AG09309 (cell line): ENCODE measurements around a stretch of chr2.

- RRBS: no CpG with 5 or more reads among the region's 5 CpGs
Observed at GRCh38 chr2:223997930-223998428, 40.7 kb downstream of the MRPL44 start.

GRCh38 chr2:224211644-224212176 lies 172.6 kb upstream of the SERPINE2 start:
- RRBS: no CpG with 5 or more reads among the region's 5 CpGs

GRCh38 chr2:224399667-224400132 lies 2.2 kb downstream of the FAM124B start:
- RRBS: no CpG with 5 or more reads among the region's 3 CpGs

DNA sequence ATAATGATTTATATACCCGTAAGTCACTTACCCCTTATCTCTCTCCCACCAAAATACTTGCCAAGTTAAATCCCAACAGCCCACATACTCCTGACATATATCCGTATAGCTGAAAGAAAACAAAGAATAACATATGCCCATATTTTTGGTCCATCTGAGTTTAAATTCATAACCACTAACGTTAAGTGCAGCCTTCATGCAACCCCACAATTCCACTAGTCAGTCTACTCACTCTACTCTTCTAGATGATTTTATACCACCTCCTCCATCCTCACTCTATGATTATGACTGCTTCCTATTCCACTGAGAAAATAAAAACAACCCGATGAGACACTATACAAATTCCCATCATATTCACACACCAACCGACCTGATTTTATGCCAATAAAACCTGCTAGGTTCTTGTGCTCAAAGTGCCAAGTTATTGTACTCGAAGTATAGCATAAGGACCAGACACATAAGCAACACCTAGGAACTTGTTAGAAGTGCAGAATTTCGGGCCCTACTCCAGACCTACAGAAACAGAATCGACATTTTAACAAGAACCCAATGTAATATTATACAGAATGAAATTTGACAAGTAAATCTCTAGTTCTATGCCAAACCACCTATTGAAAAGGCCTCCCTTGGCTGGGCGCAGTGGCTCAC lies 26.9 kb downstream of the CUL3 start:
- RRBS: no CpG with 5 or more reads among the region's 9 CpGs

DNA sequence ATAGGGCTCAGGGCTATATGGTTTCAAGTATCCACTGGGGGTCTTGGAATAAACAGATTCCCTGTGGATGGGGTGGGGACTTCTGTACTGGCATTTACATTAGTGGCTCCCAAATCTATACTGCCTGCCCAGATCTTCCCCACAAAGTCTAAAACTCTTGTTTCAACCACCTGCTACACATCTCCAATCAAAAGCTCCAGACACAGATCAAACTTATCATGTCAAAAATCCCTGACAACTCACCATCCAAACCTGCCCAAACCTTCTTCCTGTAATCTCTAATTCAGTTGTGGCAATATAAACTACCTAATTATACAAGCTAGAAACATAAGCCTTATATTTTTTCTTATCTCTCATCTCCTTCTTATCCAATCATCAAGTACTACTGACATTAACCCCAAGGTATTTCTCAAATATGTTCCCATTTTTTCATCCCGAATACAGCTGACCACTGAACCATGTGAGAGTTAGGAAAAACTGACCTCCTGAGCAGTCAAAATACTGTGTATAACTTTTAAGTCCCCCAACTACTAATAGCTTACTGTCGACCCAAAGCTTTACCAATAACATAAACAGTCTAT lies 20.5 kb downstream of the CUL3 start:
- RRBS: no CpG with 5 or more reads among the region's 2 CpGs

DNA sequence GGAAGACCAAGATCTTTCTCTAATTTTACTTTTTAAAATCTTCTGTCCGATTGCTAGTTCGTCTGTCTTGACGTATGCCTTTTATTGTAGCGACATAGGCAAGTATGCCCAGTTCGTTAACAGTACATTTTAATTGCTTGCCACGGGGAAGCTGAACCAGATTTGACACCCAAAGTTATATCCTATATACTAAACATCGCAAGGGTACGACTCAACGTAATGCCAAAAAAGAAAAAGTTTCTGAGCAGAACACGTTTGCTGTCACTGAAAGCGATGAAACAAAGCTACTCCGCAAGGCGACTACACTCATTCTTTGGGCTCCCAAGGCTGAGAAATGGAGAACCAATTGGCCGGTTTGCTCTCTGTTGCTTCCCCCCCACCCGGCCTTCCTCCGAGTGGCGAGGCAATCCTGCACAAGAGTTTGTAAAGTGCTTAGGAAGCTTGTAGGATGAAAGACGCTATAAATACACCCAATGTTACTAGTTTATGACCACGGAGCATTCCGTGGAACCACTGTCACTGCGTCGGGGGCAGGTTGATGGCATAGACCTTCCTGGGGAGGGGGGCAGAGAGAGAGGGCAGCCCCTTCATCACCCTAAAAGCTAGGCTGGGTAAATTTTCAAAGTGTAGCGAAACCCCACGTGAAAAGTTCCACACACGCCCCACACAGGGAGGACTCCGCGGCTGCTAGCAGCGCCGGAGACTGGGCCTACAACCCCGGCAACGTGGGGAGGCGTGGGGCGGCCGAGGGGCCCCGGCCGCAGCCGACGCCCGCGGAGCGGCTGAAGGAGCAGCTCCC lies 1.1 kb downstream of the CUL3 start:
- RRBS: 2% methylated on average over 12 of the region's 41 CpGs

DNA sequence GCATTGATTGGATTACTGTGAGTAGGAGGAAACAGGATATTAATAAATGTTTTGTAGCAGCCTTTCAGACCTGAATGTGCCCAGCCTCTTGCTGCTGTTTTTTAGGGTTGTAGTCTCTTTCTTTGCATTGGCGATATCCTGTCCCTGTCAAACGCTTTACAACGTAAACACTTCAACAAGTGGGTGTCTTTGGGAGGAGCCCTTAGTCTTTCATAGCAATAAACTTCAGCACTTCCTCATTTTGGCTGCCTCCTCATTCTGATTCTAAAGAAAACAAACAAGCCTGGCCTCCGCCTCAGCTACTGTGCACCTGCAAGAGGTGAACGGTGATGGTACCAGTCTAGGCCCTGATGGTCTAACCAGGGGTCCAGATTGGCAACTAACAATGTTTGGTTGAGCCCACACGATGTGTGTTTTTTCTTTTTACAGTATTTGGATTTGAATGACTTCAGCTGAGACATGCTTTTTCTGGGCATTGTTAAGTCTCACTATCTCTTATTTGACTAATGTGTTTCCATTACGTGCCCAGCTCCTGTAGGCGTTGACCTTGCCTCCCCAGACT lies 53.1 kb upstream of the CUL3 start:
- RRBS: no CpG with 5 or more reads among the region's 8 CpGs

GRCh38 chr2:224656484-224656789 lies 59.7 kb downstream of the CCDC195 start:
- RRBS: no CpG with 5 or more reads among the region's 4 CpGs

DNA sequence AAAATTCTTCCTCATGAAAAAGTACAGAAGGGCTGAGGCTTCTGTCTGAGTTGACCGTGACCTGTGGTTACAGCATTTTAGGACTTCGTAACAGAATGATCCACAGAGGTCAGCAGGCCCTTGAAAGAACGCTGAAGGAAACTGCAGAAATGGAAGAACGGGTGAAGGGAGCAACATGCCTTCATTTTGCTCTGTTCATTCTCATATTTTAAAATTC lies 80.7 kb upstream of the CCDC195 start:
- RRBS: no CpG with 5 or more reads among the region's 4 CpGs

DNA sequence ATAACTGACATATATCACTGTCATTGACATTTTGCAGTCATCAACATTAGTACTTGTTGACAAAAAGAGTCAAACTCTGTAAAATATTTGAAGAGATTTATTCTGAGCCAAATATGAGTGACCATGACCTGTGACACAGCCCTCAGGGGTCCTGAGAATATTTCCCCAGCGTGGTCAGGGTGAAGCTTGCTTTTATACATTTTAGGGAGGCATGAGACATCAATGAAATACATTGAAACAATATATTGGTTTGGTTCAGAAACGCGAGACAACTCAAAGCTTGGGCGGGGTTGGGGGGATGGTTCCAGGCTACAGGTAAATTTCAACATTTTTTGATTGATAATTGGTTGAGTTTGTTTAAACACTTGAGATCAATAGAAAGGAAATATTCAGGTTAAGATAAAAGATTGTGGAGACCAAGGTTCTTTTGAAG lies 266.8 kb downstream of the NYAP2 start:
- RRBS: no CpG with 5 or more reads among the region's 4 CpGs

GRCh38 chr2:226168353-226168985 lies 631.2 kb downstream of the IRS1 start:
- RRBS: no CpG with 5 or more reads among the region's 3 CpGs

DNA sequence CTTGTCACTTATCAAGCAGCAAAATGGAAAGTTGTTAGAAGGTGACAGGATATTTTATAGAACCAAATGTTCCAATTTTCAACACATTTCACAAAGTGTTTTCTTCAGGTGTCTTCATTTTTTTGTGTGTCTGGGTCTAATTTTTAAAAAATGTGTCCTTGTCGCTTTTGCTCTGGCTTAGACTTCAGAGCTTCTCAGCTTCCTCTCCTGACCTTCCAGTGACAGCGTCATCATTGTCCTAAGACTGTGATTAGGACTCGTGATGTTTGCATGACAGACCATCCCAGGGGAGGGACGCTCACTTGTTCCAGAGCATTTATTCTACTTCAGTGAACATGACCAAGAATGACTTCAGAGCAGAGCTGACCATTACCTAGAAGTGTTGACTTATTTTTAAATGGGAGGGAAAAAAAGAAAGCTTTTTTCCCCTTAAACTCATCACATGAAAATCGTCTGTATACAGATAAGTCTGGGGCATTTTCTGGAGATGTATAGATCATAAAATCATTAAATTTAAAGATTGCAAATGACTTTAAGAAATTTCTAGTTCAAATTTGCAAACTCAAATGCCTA lies 591.9 kb downstream of the IRS1 start:
- RRBS: no CpG with 5 or more reads among the region's 5 CpGs

- RRBS: no CpG with 5 or more reads among the region's 3 CpGs
Observed at GRCh38 chr2:226652634-226653046, 147.0 kb downstream of the IRS1 start.

- RRBS: no CpG with 5 or more reads among the region's 7 CpGs
Observed at GRCh38 chr2:226725021-226725578, 74.5 kb downstream of the IRS1 start.

GRCh38 chr2:226738114-226738513 lies 61.5 kb downstream of the IRS1 start:
- RRBS: no CpG with 5 or more reads among the region's 5 CpGs

- RRBS: no CpG with 5 or more reads among the region's 8 CpGs
Observed at GRCh38 chr2:226754775-226755680, 44.6 kb downstream of the IRS1 start.

DNA sequence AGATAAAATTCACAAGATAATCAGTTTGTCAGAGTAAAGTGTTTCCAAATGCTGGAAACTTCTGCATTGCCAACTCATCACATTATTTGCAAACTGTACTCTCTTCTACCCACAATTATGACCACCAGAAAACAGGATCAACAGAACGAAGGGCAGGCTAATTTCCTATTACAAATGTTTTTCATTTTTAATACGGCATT lies 6.0 kb downstream of the IRS1 start:
- RRBS: no CpG with 5 or more reads among the region's 2 CpGs

DNA sequence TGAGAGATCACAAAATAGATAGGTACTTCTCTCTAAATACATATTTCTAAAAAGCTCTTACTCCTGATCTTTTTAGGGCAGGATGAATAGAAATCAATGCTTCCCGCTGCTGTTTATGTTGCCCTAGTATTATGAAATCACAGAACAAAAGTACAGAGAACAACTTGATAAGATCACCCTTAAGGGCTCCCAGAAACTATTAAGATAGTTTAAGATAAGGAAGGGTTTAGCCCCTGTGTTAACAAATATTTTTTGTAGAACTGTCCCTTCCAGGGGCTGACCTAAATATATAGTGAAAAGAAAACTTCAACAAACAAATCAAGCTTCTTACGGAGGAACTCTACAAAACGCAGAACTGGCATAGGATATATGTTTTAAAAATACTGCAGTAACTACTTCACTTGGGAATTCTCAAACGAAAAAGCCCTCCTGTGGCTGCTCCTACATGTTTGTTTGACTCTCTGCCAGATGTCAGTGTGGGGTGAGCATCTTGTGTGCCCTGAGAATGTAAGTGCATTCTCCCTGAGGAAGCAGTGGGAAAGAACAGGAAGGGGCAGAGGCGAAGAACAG lies 5.2 kb downstream of the IRS1 start:
- RRBS: no CpG with 5 or more reads among the region's 5 CpGs